Panc1 (cell line): ENCODE measurements around a stretch of chr2.

- RRBS, 2 experiments: no CpG with 5 or more reads among the region's 9 CpGs
These were observed 30.0 kb downstream of the TANC1 start for GRCh38 chr2:158998332-158998942.

DNA sequence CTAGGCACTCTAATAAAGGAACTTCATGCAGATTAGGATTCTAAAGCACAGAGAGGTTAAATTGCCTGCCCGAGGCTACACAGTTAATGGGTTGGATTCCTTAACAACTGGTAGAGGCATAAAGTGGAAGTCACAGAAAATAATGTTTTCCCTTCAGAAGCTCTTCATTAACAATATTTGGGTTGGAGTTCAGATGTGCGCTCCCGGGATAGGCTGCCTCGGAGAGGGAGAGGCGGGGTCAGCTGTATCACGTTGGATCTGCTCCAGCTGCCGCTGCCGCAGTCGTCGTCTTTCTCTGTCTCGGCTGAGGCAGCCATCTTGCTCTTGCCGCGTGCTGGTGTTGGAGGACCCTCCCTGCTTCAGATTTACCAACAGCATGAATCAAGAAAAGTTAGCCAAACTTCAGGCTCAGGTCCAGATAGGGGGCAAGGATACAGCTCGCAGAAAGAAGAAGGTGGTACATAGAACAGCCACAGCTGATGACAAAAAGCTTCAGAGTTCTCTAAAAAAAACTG is 35.1 kb downstream of the TANC1 start:
- RRBS, 2 experiments: no CpG with 5 or more reads among the region's 14 CpGs

GRCh38 chr2:159086106-159086566 is 117.7 kb downstream of the TANC1 start:
- RRBS, 2 experiments: no CpG with 5 or more reads among the region's 1 CpG

DNA sequence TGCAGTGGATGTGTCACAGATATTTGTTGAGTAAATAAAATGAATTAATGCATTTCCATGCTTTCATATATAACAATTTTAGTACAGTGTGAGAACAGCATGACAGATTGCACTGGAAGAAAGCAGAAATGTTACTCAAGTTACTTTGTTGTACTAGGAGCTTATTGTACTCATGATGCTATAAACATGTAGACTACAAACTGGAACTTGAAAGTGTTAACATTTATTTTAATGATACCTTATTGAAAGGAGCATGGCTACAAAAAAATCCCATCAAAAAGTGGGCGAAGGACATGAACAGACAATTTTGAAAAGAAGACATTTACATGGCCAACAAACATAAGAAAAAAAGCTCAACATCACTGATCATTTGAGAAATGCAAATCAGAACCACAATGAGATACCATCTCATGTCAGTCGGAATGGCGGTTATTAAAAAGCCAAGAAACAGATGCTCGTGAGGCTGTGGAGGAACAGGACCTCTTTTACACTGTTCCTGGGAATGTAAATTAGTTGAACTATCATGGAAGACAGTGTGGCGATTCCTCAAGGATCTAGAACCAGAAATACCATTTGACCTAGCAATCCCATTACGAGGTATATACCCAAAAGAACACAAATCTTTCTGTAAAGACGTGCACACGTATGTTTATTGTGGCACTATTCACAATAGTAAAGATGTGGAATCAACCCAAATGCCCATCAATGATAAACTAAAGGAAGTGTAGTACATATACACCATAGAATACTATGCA is 158.6 kb downstream of the TANC1 start:
- RRBS, 2 experiments: no CpG with 5 or more reads among the region's 8 CpGs

- RRBS, 2 experiments: no CpG with 5 or more reads among the region's 4 CpGs
These were observed 145.2 kb downstream of the WDSUB1 start for GRCh38 chr2:159141165-159141740.

DNA sequence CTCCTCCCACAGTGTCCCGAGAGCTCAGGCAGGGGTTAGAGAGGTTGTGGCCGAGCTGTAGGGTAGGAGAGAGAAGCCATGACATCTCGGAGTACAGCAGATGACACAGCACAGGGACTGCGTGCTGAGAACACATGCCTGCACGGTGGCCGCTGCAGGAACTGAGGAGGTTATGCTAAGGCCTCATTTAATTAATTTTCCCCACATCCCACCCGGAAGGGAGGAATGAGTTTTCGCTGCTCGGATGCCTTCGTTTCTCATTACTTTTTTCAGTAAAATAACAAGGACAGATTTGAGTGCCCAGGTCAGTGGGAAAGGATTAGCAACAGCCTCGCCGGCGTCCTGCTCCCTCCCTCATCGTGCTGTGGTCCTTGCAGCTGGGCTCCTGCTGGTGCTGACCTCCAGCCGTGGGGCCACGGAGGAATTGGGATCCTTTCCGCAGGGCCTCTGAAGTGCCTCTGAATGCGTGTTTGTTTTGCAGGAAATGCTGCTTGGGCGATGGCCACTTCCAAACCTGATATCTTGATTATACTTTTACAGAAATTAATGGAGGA is 61.2 kb downstream of the WDSUB1 start:
- RRBS, 2 experiments: 95% methylated on average over 5 of the region's 19 CpGs; no CpG with 5 or more reads in 1 of the 2 experiments

- RRBS, 2 experiments: no CpG with 5 or more reads among the region's 3 CpGs
These were observed 60.8 kb downstream of the WDSUB1 start for GRCh38 chr2:159225788-159226002.

DNA sequence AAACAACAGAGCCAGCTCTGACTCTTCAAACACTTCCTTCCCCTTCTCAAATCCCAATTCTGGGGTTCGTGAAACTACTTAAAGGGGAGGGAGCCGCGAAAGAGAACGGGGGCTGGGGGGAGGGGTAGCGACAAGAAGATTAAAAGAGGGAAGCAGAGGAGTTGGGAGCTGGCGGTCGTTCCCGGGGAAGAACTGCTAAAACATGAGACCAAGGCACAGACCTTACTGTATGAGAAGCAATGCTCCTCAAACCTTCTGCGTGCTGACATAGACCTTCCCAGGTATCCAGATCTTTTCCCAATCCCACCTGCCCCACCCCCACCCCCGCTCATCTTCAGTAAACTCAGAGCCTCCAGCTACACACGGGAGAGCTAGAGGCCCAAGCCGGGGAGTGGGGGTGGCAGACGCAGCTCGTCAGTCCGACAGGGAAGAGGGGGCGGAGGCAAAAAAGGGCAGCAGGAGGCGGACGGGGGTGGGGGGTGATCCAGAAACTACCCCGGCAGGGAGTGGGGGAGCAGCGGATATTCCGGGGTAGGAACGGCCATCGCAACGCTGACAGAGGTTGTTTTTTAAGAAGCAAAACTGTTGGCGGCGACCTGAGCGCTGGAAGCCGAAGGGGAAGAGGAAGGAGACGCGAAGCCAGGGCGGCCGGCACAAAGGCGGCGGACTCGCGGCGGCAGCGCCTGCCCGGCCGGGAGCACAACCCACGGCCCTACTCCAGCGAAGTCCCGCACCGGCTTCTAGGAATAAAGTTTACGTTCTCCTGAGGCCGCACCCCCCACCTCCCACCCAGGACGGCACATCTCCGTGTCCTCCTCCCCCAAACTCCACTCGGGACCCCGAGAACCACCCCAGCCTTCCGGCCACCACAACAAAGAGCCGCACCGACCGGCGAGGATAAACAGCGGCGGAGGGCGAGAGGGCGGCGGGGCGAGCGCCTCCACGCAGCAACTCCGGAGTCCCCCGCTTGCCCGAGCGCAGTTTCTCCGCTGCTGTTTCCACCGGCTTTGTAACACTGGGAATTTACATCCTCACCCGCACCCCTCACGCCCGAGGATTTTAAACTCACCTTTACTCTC is 836 bp downstream of the BAZ2B start:
- RRBS, 2 experiments: under 1 to 6% methylated on average over 29 to 45 of the region's 72 CpGs

DNA sequence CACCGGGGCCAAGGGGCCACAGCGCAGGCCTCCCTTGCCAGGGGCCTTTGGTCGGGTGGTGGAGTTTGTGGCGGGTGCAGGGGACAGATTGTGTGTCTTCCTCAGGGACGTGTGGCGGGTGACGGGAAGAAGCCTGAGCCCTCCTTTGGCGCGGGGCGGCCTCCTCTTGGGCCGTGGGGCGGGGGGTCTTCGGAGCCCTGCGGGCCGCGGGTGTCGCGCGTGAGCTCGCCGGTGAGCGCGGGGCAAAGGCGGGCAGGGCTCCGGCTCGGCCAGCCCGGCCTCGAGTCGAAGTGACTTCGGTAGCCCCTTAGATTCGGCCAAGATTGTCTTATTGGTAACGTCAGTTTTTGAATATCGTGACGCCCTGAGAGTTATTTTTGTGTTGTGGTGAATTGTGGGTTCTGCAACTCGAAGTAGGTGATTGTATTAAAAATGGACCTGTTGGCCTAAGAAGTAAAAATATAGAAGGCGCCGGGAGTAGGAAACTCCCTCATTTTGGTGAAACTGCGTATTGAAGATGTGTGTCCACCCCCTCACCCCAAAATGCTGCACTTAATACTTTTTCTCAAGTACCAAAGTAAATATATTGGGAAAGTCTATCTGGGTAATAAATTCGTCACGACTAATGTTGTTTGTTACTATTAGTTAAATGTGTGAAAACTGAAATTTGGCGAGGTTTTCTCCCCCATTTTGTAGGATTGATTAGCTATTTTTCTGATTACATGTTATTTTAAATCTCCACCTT is 673 bp downstream of the MARCHF7 start:
- RRBS, 2 experiments: no CpG with 5 or more reads among the region's 41 CpGs

GRCh38 chr2:159713594-159713942 is 1.3 kb downstream of the MARCHF7 start:
- RRBS, 2 experiments: no CpG with 5 or more reads among the region's 1 CpG

DNA sequence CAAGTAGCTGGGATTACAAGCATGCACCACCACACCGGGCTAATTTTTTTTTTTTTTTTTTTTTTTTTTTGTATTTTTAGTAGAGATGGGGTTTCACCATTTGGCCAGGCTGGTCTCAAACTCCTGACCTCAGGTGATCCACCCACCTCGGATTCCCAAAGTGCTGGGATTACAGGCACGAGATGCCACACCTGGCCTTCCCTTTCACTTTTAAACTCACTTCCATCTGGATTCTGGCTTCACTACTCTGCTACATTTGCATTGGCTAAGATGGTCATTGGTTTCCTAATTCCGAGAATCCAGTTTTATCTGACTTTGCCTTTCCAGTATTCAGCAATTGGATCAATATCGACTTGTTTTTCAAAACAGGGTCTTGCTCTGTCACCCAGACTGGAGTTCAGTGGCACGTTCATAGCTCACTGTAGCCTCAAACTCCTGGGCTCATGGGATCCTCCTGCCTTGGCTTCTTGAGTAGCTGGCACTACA is 4.6 kb upstream of the CD302 start:
- RRBS, 2 experiments: no CpG with 5 or more reads among the region's 6 CpGs

GRCh38 chr2:160428041-160428807 is 65.4 kb downstream of the RBMS1 start:
- RRBS, 2 experiments: no CpG with 5 or more reads among the region's 9 CpGs

- RRBS, 2 experiments: no CpG with 5 or more reads among the region's 2 CpGs
These were observed 19.3 kb upstream of the TANK start for GRCh38 chr2:161140975-161141332.

GRCh38 chr2:161169336-161169879 is 9.2 kb downstream of the TANK start:
- RRBS, 2 experiments: no CpG with 5 or more reads among the region's 2 CpGs

- RRBS, 2 experiments: no CpG with 5 or more reads among the region's 8 CpGs
These were observed 31.5 kb downstream of the PSMD14 start for GRCh38 chr2:161339466-161340466.

- RRBS, 2 experiments: no CpG with 5 or more reads among the region's 3 CpGs
These were observed 117.0 kb downstream of the SLC4A10 start for GRCh38 chr2:161741272-161741471.

DNA sequence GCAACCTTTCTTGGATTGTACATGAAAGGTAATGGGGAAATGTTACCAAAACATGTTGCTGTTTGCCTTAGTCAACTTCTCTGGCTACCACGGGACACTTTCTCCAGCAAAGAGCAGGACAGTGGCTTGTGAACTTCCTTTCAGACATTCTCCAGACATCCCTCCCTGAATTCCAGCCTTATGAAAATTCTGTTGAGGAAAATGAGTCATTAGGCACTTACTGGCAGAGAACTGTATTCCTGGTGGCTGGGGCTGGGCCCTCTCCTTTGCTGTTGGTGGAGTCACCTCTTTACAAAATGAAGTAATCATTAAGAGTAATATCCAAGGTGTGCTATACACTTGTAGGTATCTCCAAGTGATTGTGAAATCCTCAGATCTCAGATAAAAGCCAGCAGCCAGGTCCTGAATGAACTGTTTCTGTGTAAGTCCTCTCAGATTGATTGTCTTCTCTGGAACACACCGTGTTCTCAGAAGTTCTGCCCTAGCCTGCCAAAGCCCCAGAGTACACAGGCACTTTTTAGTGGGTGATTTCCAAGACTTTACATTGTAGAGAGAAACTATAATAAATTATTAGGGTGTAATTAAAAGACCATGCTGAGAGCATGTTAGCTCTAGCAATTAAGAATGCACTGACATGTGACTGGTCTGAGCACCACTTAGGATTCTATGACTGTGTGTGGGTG is 1.4 kb upstream of the FAP start:
- RRBS, 2 experiments: no CpG with 5 or more reads among the region's 2 CpGs

- RRBS, 2 experiments: no CpG with 5 or more reads among the region's 5 CpGs
These were observed 70.0 kb downstream of the KCNH7 start for GRCh38 chr2:162768540-162769059.

DNA sequence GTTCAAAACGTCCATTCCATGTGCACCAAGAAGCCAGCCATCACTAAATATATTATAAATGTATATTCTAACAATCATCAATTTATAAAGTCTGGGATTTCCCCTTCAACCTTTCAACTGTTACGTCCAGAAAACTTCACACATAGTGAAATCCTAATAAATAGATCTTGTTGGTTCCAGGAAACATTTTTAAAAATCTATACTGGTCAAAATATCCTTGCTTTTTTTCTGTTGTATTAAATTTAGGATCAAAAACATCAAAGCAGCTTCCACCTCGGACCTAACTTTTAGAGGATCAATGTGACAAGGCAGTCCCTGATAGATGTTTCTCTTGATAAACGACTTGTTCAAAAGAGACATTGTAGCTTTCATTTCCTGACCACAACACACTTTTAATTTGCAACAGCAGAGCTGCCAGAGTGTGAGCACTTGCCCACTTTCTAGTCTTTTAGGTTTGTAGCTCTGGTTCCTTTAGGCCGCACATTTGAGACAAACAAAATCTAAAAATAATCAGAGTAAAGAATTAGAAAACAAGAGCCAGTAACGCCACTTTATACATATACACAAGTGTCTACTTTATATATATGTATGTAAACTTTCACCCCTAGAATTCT is 3.2 kb downstream of the FIGN start:
- RRBS, 2 experiments: no CpG with 5 or more reads among the region's 6 CpGs

- RRBS, 2 experiments: no CpG with 5 or more reads among the region's 9 CpGs
These were observed 106.6 kb downstream of the GRB14 start for GRCh38 chr2:164514314-164515356.